Metanephros (tissue), 2 donors: ENCODE measurements around a stretch of chr5.

DNA sequence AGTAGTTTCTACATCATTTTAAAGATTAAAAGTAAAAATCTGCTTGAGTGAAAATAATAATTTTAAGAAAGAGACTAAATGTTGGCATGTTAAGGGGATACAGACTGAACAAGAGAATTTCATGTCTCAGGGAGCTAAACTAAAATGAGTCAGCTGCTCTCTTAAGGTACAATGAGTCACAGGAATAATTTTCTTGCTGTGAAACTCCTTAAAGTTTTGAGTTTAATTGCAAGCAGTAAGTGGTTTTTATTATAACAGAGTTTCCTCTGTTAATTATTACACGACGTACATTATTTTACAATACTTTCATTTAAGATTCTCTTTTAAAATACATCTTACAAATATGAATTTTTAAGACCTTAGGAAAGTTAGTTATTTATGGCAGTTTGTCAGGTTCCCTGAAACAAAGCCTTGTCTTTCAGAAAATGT, 97.6 kb downstream of the MEF2C start:
- RAMPAGE, long total RNA: no peak

DNA sequence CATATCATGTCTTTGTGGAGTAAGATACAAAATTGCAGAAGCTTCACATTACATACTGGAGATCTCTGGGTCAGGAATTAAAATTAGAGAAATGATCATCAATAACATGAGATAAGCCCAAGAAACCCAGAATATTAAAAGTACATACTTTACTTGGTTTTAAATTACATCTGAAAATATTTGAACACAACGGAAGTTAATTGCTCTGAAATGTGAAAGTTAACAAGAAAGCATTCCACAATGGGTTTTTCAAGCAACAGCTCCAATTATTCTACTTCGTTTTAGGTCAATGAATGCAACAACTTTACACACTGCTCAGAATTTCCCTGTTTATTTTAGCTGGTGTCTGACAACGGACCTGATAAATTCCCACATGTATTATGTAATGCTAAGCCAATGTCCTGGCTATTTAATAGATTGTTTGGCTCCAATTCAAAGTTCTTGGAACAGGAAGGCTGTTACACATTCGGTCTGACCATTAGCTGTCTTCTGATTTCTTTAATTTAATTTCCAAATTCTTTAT, 58.2 kb downstream of the MEF2C start:
- RAMPAGE, long total RNA: no peak

GRCh38 chr5:88904514-88904967, 21.6 kb upstream of the MEF2C start:
- RAMPAGE, long total RNA: no peak

- RAMPAGE, long total RNA: no peak
These were observed 652.6 kb downstream of the CETN3 start for GRCh38 chr5:89756949-89757333.

- RAMPAGE, long total RNA: no peak
These were observed 12.2 kb downstream of the LYSMD3 start for GRCh38 chr5:90516677-90518116.

- RAMPAGE, long total RNA: no peak
These were observed 1.0 kb upstream of the LYSMD3 start for GRCh38 chr5:90530469-90530770.

DNA sequence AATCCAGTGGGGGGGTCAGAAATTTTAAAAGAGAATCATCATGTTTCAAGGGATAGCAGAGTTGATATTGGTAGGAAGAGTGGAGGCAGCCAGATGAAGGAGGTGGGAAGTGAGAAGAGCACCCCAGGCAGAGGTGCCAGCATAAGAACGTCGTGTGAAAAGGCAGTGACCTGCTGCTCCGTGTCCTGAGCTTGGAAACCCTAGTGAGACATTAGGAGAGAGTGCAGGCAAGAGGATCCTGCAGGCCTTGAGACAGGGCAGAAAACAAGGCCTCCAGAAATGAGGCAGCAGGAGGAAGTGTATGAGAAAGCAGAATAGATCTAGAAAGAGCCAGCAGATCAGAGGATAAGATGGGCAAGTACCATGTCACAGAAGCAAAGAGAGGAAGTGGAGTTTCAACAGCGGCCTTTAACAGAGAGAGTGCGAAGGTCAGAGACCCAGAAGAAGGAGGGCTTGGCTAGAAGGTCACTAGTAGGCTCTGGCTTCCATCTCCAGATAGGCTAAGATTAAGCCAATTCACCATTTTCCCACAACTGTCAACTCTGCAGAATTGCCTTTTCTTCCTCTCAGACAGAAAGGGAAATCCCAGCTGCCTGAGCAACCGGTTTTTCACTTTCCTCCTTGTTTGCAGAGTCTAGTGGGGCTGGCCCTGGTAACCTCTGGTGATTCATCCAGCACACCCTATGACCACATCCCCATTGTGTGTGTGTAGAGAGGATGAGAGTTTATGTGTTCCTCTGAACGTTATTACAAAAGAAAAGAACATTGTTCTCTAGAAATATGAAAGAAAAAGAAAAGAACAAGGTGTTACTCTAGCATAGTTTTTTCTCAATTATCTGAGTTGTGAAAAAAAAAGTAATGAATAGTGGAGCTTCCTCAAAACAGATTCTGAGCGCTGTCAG, 220.6 kb downstream of the ARRDC3 start:
- RAMPAGE, long total RNA: no peak

DNA sequence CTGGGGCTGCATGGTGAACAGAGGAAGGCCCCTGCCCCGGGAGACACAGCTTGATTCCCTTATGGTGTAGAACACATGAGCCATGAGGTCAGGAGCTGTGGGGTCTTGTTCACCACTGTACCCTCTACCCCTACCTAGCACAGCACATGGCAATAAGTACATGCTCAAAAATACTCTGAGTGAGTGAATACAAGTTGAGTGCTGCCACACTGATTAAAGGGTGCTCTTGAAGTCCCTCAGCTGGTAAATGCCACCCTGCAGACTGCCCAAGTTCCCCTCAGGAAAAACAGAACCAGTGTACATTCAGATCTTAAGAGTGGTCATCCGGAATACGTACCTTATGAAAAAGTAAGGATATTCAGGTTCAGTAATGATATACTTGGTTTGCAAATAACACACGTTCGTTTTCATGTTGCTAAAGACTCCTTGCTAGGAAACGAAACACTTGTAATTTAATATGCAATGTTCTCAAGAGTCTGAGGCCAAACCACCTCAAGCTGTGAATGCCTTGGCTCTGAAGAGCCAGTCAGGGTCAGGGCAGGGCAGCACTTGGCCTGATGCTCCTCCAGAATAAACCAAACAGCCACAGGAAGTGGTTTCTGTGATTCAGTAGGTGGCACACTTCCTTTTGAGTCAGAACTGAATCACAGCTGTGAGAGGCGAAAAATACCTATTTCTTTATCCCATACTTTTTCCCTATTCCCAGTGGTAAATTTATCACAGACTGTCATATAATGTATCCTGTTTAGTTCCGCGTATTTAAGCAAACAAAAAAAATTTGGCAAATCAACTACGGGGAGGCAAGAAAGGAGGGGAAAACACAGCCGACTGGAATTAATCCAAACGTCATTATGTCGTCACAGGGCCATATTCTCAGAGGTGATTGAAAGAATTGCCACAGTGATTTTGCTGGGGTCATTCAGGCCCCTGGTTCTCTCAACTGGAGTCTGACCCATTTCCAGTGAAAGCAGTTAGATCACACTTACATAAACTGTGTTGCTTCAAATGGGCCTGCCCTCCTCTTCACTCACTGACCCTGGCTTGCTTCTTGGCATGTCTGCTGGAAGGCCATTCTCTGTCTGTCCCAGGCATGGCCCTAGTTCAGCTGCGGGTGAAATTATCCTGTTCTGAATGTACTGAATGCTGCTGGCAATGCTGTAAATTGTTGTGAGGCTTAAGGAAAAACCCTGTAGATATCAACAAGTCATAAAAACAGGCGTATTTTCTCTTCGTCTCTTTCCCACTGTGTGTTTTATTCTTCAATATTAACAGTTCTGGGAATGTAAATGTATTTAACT, 71.4 kb downstream of the ARRDC3 start:
- RAMPAGE, long total RNA: no peak

- RAMPAGE, long total RNA: no peak
These were observed 335.9 kb upstream of the NR2F1 start for GRCh38 chr5:93247023-93247601.

- RAMPAGE, long total RNA: no peak
These were observed 12.1 kb upstream of the NR2F1 start for GRCh38 chr5:93570563-93571707.

- RAMPAGE, long total RNA: no peak
These were observed 2.3 kb upstream of the NR2F1 start for GRCh38 chr5:93580402-93581391.

GRCh38 chr5:93581934-93582465, 1.0 kb upstream of the NR2F1 start:
- RAMPAGE, long total RNA: no peak

- RAMPAGE, long total RNA: no peak
These were observed 250.4 kb upstream of the FAM172A start for GRCh38 chr5:94361695-94362408.

DNA sequence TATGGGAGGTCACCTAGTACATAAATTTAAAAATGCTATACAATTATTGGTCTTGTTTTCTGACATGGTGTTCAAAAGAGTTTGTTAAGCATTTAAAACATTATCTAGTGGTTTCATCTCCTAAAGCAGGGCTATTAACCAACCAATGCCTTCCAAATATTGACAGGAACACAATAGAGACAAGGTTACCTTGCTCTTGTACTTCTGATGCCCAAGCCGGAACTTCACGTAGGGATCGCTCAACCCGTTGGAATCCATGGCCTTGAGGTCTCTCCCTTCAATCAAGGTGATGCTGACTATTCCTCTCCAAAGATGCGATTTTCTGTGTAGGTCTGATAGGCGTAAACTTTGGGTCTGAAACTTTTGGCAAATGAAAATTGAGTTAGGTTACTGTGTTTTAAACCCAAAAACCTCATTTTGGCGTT, 294.2 kb downstream of the SLF1 start:
- RAMPAGE, long total RNA: no peak

GRCh38 chr5:95076442-95076744, 208.5 kb downstream of the MCTP1 start:
- RAMPAGE, long total RNA: no peak

GRCh38 chr5:95087547-95087815, 197.4 kb downstream of the MCTP1 start:
- RAMPAGE, long total RNA: no peak

DNA sequence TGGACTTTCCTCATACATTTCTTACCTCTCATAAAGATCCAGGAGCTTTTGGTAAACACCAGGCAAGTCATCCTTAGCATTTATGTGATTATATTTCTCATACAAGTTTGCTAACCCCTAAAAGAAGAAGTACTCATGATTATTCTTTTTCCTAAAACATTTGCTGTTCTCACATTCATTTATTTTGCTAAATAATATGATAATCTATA, 13.1 kb downstream of the SKIC3 start:
- RAMPAGE, long total RNA: no peak

DNA sequence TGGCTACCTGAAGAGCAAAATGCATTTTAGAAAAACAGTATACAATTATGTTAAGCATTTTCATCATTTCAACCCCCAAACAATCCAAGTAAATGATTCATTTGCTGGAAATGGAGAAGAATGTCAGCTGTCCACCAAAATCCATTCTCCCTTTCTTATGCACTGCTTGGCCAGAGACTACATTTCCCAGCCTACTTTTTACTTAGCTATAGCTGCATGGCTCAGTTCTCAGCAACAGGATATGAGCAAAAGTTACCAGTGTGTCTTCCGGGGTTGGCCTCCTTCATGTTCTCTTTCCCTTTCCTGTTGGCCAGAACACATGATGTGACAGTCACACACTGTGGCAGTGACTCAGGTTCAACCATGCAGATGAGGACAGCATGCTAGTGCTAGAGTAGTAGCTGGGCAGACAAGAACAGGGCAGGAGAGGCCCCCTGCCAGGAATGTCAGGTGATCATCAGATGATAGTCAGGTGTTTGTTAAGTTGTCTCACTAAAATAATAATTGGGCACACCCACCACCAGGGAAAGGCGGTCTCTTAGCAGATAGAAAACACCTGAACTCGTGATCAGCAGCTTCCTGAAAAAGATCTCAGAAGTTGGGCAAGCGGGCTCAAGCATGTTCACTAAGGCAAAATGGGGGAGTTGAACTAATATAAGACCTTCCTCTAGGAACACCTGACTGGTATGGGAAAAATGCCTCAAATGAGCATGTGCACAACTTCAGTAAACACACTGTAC, 12.2 kb downstream of the GPR150 start:
- RAMPAGE, long total RNA: no peak

GRCh38 chr5:95728365-95729211, 2.5 kb upstream of the RHOBTB3 start:
- RAMPAGE, long total RNA: no peak

GRCh38 chr5:95730246-95730601, 912 bp upstream of the RHOBTB3 start:
- RAMPAGE, long total RNA: no peak